Brain (tissue), 1 donor: Measurements from ENCODE around the genes CCDC149 and PI4K2B.

GRCh38 chr4:23118227-23118791 lies 602.4 kb upstream of the ADGRA3 start:
- RRBS = no CpG with 5 or more reads among the region's 2 CpGs

GRCh38 chr4:23883024-23883712 lies 6.7 kb downstream of the PPARGC1A start:
- RRBS = no CpG with 5 or more reads among the region's 5 CpGs

DNA sequence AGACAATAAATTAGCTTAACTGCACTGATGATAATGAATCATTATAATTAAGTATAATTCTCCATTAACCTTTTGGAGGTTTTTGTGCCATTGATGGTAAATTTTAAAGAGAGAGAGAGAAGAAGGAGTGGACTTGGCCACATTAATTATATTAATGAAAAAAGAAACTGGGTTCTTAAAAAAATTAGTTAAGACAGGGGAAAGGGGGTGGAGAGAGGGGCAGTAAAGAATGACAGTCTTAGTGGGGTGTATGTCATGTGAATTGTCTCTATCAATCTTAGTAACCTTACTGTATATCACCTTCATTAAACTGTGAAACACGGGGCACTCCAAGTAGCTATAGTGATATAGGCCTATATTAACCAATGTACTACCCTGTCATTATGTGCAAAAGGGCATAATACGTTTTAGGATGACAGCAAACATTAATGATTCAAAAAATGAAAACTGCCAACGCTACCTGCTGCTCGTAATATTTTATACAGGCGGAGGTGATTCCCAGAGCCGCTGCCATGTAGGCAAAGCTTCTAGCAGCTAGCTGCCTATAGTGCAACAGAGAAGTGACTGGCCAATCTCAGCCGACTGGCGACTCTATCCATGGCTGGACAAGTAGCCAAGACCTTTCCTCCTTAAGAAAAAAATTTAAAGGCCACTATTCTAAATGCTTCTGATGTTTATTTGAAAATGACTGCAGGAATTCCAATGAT lies 2.0 kb downstream of the PPARGC1A start:
- RRBS = no CpG with 5 or more reads among the region's 8 CpGs

DNA sequence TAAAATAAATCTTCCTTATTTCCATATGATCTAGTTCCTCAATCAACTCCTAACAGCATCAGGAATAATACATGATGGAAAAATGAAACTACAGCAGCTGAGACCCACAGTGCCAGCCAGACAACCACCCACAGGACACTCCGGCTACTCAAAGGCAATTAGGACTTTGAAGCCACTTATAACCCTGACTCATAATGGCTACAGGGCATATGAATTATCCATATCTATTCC lies 1.6 kb downstream of the PPARGC1A start:
- RRBS = no CpG with 5 or more reads among the region's 1 CpG

- RRBS = no CpG with 5 or more reads among the region's 10 CpGs
Measured at GRCh38 chr4:23890360-23891463, 865 bp upstream of the PPARGC1A start.

DNA sequence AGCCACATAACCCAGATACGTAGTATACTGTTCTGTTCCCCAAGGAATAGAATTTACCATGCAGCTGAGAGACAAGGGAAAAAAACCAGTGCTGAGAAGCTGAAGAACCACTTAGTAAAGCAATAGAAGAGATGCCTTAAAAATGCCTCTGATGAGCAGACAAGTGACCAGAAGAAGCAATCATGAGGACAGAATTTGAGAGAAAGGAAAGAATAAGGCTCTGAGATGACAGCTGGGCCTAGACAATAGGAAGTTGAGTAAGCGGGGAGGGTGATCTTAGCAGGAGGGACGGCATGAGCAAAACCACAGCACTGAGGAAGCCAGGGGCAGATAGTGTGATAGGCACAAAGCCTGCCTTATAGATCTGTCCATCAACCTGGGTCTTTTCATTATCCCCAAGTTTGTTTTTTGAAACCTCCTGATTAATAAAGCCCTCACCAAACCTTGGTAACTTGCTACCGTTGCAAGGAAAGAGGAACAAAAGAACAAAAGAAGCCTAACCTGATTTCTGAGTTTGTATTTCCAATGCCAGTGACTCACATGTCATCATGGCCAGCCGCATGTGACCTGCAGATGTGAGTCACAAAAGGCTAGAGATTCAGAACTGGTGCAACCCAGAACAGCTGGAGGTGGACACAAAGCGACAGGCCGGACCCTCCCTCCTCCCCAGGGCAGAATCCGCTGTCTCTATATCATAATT lies 55.7 kb upstream of the PPARGC1A start:
- RRBS = no CpG with 5 or more reads among the region's 8 CpGs

DNA sequence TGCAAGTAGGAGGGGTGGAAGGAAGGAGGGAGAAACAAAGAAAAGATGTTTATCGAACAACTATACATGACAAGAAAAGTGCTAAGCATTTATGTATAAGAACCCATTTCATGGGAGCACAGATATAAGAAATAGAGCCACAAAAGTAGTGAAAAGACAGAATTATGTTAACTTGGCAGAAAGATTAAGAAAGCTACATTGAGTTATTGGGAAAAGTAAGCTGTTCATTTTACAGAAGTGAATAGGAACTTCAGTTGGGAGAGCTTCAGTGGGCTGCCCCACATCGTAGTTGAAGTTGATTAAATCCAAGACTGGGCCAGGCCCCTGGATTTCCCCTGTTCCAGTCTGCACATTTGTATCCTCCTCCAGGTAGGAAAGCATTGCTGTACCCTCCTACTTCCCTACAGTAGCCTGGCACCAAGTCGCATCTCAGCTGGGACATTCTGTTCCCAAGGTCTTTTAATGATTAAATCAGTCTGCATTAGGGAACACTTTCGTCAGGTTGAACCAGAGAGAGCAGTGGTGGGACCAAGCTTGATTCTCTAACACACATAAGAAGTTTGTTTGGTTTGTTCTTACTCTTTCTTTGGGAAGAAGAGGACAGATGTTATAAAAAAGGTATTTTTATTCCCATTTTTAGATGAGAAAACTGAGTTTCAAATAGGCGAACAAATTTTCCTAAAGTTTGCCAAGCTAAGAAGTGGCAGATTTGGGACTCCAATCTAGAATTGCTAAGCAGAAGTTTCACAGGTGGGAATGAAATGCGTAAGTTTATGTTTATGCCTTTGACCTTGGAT lies 165.8 kb upstream of the PPARGC1A start:
- RRBS = no CpG with 5 or more reads among the region's 6 CpGs

DNA sequence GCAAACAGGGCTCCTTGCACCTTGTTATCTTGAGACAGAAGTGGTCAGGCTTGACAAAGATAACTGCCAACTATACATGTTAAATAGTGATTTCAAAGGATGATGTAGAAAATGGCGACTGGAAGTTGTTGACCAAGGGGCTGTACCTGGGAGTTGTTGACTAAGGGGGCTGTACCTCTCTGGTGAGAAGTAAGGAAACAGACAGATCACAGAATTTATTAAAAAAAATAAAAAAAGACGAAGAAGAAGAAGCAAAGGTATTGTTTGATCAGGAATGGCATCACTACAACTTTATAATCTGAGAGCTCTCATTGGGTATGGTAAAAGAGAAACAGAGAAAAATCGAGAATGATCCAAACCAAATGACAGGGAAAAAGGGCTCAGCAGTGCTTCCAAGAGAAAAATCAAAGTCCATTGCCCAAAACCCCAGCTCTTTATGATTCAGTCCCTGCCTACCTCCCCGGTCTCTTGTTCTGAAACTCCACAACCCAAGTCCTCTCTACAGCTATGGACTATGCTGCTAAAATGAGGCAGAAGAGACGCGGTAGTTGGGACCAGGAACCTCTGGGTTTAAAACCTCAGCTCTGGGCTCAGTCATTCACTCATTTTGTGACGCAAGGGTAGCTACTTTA lies 341.0 kb upstream of the PPARGC1A start:
- RRBS = no CpG with 5 or more reads among the region's 7 CpGs

DNA sequence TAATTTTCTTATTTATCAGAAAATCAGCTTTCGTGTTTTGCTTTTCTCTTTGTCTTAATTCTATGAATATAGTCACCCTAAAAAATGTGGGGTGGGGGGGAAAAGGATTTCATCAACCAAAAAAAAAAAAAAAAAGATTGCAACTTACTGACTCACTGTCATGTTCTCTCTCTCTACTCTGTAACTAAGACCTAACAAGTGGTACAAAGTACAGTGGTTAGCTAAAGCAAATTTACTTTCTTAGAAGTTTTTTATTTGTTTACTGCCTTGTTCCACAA lies 271.9 kb downstream of the DHX15 start:
- RRBS = no CpG with 5 or more reads among the region's 1 CpG

DNA sequence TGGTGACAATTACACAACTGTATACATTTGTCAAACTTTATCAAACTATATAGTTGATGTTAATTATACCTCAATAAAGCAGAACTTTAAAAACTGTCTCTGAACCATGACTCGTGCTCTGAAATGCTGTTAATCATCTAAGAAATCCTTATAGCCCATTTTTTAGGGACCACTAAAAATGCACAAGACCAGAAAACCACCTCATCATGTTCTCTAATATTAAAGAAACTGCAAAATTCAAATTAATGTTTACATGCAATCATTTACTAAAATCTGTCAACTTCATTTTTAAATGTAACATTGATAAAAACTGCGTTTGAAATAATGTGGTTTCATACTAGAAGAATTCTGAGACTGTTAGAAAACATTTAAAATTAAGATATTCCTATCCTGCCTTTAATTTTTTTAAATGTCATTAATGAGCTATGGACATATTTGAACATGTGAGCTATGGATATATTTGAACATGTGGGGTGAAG lies 60.1 kb downstream of the DHX15 start:
- RRBS = no CpG with 5 or more reads among the region's 2 CpGs

GRCh38 chr4:24597834-24598517 lies 13.6 kb upstream of the DHX15 start:
- RRBS = no CpG with 5 or more reads among the region's 12 CpGs

GRCh38 chr4:24849070-24849657 lies 53.8 kb downstream of the SOD3 start:
- RRBS = no CpG with 5 or more reads among the region's 9 CpGs

GRCh38 chr4:24912007-24913230 lies at the start of gene CCDC149:
TSS of gene CCDC149 (minus strand) at chr4:24913042.
- RRBS = 1% methylated on average over 45 of the region's 110 CpGs

DNA sequence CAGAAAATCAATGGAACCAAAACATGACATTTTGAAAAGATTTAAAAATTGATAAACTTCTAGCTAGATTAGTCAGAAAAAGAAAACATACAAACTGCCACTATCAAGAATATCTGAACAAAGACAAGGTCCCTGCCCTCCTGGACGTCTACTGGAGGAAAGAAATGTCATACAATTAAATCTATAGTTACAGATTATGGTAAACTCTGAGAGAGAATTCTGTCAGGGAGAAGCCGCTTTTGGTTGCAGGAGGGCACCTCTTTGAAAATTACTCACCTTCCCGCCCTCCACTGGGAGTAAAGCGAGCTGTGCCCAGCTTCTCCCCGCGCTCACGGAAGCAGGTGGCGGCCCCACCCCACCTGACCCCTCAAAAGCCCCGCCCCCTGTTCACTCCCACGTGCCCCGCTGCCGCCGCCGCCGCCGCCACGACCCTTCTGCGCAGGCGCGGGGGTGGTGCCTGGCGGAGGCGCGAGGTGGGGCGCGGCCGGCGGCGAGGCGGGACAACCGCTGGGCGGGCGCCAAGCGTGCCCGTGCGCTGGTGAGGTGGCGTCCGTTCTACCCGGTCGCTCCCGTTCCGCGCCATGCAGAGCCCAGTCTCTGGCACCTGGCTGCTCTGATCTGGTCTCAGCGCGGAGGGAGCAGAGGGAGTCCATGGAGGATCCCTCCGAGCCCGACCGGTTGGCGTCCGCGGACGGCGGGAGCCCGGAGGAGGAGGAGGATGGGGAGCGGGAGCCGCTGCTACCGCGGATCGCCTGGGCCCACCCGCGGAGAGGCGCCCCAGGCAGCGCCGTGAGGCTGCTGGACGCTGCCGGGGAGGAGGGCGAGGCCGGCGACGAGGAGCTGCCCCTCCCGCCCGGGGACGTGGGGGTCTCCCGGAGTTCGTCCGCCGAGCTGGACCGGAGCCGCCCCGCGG lies at the start of gene PI4K2B:
PI4K2B (plus strand) TSS at position 521 of the 913 bp plus-strand sequence.
- RRBS = under 1% methylated on average over 23 of the region's 80 CpGs

GRCh38 chr4:25313487-25313770 lies 855 bp downstream of the ZCCHC4 start:
- RRBS = 5% methylated on average over 1 of the region's 12 CpGs

GRCh38 chr4:25802134-25802525 lies 60.7 kb downstream of the SEL1L3 start:
- RRBS = no CpG with 5 or more reads among the region's 3 CpGs

- RRBS = no CpG with 5 or more reads among the region's 6 CpGs
Measured at GRCh38 chr4:25938815-25939394, 24.9 kb downstream of the SMIM20 start.

DNA sequence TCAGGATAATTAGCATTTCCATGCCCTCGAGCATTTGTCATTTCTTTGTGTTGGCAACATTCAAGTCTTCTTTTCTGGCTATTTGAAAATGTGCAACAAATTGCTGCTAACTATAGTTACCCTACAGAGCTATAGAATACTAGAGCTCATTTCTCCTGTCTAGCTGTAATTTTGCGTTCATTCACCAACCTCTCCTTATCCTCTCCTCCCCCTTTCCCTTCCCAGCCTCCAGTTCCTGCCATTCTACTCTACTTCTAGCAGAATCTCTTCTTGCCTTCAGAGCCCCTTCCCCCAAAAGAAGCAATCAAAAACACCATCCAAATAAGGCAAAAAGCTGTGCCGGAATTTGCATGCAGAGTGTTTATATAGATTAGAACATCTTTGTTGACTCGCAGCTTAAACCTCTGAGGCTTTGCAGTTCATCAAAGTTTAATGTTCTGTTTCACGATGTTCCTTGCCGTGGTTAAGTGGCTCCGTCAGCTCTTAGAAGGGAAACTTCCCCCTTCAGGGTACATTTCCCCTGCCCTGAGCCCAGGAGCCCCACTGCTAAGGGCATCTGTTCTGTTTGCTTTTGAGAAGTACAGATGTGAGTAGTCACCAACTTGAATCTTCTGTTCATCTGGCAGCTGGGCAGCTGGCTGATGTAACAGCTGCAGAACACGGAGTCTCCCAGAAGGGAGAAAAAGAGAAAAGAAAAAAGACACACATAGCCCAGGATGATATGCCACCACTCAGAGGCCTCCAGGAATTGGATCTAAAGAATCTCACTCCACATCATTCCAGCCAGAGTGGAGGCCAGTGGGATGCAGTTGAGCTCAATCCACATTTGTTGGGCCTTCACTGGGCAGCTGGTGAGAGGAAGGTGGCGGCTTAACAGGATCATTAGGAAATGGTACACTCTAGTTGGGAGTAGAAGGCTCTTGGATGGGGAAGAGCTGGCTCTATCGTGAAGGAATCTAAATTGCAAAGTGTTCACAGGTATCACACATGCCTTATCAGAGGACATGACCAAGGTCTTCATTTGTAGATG lies 178.9 kb upstream of the RBPJ start:
- RRBS = no CpG with 5 or more reads among the region's 10 CpGs

DNA sequence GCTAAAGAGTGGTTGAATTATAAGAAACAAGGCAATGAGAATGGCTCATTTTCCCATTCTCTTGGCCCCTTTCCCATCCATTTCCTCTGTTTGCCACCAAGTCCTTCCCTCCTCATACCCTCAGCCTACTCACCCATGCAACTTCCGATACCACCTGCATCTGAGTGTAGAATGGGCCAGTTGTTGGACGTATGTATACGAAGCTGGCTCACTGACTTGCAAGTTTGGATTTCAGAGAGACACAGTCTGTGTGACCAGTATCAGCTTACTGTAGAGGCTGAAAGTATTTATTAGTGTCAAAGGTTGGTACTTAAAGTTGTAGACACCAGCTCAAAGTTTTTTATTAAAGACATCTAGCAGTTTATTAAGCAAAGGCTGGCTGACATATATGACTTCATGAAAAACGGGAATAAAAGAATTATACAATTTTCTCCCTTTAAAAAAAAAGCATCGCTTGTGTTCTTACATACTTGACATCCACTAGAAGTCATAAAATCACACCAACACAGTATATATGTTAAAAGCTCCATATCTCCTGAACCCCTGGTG lies 22.5 kb upstream of the STIM2 start:
- RRBS = no CpG with 5 or more reads among the region's 5 CpGs